ENCODE data around the genes CAMK2B and DDX56.

- PRO-cap: no peak
Measured at GRCh38 chr7:43625266-43625866, 42.5 kb downstream of the STK17A start.

GRCh38 chr7:43650361-43651000 lies 67.6 kb downstream of the STK17A start:
- PRO-cap: no peak

GRCh38 chr7:43692499-43693085 lies 36.7 kb downstream of the COA1 start:
- PRO-cap: no peak

GRCh38 chr7:43693899-43694792 lies 35.2 kb downstream of the COA1 start:
- PRO-cap: no peak

DNA sequence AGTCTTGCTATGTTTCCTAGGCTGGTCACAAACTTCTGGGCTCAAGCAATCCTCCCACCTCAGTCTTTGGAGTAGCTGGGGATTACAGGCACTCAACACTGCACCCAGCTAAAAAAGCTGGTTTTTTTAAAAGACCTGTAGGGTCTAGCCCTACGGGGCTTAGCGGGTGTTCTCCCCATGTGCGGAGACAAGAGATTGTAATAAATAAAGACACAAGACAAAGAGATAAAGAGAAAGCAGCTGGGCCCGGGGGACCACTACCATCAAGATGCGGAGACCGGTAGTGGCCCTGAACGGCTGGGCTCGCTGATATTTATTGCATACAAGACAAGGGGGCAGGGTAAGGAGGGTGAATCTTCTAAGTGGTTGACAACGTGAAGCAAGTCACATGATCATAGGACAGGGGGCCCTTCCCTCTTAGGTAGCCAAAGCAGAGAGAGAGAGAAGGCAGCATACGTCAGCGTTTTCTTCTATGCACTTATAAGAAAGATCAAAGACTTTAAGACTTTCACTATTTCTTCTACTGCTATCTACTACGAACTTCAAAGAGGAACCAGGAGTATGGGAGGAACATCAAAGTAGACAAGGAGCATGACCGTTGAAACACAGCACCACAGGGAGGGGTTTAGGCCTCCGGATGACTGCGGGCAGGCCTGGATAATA lies 5.3 kb upstream of the COA1 start:
- PRO-cap: no peak

DNA sequence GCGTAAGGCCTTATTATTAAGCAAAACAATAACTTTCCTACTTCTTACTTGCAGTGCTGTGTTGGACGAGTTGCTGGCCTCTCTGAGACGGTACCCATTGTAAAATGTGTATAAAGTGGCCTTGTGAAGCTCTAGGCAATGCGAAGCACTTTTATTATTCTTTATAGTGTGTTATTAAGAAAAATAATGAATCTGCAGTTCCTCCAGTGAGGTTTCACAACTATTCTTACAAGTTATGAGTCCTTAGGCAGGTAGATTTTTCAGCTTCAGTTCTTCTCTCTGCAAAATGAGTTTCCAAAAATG lies 519 bp upstream of the URGCP start:
- PRO-cap: no peak

- PRO-cap: bidirectional peak, plus-strand start at chr7:44019381, minus-strand start at chr7:44019149
Measured at GRCh38 chr7:44018674-44019631, 21.3 kb downstream of the SPDYE1 start.

- PRO-cap: no peak
Measured at GRCh38 chr7:44050657-44051243, 6.2 kb downstream of the DBNL start.

DNA sequence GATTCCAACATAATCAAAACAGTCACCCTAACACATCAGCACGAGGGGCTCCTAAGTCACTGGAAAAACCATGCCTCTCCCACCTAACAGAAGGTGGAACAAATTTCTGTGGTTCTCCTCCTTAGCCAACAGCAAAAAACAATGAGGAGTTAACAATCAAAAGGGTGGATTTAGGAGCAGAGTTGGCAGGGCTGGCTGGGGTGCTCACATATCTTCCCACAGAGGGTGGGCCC lies 5.5 kb downstream of the POLM start:
- PRO-cap: no peak

DNA sequence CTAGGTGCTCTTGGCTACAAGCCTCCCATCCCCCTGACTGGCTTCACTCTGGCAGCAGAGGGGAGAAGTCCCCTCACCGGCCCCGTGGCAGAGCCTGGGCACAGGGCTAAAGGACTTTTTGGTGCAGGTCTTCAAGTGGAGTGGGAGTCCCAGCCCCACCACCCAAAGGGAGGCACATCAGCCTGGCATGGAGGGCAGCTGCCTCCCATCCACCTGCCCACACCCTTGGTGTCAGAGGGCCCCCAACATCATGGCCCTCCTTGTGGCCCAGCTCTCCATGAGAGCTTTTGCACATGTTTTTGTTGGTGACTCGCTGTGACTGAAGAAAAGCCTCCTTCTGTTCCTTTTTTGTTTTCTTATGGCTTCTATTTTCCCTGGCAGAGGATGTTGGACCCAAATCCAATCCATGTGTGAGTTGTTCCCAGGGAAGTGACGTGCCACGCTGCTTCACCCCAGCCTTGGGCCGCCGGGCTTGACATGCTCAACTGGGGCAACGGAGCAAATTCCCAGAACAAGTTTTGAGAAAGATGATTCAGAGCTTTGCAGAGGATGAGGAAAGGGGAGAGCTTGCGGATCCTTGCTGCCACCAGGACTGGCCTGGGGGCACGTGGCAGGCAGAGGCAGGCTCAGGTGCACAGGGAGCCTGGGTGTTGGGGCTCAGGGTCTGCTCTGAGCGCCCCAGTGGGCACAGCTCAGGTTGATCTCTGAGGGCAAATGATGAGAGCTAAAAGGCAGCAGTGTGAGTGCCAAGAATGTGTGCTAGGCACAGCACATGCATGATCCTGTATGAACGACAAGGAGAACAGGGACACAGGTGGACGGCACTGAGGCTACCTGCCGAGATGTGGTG lies 1.9 kb upstream of the AEBP1 start:
- PRO-cap: bidirectional peak, plus-strand start at position 545 of the sequence, minus-strand start at position 321 of the sequence

- PRO-cap: no peak
Measured at GRCh38 chr7:44143838-44144433, 2.8 kb upstream of the MYL7 start.

DNA sequence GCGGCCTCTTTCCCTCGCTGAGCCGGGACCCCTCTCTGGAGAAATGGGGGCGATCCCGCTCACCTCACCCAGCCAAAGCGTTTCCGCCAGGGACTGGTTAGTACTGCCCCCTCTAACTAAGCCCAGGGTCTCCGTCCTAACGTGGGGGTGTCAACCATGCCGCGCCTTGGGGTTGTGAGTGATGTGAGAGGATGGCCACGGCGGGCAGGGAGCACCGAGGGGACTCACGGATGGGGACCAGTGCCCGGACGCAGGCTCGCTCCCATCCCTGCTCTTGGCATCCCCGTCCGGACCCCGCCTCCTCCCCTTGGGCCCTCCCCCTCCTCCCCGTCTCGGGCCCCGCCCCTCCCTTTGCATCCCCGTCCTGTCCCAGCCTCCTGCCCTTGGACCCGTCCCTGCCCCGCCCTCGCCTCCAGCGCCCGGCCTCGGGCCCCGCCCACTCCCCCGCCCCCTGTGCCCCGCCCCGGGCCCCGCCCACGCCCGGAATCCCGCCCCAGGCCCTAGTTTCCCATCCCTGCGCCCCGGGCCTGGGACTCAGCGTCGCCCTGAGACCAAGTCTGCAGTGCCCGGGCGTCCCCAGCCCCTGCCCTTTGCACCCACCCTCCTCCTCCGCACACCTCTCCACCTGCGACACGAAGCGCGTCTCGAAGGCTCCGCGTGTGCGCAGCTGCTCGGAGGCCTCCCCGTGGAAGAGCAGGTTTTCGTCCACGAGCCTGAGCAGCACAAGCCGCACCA lies 4.9 kb upstream of the MYL7 start:
- PRO-cap: unidirectional peak, minus-strand start at position 296 of the sequence

DNA sequence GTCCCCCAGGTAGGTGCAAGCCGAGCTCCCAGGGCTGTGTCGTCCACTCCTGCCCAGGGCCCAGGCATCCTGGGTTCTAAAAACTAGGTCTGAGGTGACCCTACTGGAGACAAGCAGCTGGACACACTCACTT lies 34.2 kb downstream of the CAMK2B start:
- PRO-cap: unidirectional peak, minus-strand start at position 78 of the sequence

- PRO-cap: no peak
Measured at GRCh38 chr7:44291510-44291893, 33.9 kb downstream of the CAMK2B start.

DNA sequence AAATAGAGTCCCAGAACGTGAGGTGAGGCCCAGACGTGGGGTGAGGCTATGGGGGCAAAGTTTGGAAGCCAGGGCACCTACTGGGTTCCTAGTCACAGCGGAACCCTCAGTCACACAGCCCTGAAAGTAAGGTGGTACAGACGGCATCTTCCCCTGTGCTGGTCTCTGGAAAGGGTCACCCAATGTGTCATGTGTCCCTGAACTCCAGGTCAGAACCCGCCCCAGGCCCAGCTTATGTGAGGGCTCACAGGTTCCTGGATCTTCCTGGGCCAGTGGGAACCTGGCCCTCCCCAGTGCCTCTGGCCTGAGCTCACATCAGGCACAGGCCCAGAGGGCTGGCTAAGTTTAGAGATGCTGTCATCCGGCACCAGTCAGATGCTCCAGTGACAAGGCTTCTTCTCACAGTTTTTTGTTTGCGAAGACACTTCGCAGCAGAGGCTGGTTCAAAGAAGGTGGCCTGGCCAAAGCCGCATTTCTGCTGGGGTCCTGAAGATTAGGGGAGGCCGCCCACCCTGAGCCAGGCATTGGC lies 11.8 kb downstream of the CAMK2B start:
- PRO-cap: no peak

- PRO-cap: no peak
Measured at GRCh38 chr7:44325229-44326328, at the start of gene CAMK2B. Gene CAMK2B, minus strand, starts transcription at chr7:44325594.

DNA sequence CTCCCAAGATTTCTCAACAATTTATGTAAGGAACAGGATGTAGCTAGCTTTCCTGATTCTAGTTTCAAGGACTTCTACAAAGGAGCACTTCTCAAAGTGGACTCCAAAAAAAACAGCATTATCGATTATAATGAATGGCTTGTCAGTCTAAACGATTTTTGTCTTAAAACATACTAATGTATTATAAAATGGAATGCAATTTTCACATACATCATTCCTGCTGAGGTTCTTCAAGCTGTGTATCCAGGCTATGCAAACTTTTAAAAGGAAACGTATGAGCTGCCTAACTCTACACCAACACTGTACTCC lies 3.5 kb downstream of the NUDCD3 start:
- PRO-cap: no peak

DNA sequence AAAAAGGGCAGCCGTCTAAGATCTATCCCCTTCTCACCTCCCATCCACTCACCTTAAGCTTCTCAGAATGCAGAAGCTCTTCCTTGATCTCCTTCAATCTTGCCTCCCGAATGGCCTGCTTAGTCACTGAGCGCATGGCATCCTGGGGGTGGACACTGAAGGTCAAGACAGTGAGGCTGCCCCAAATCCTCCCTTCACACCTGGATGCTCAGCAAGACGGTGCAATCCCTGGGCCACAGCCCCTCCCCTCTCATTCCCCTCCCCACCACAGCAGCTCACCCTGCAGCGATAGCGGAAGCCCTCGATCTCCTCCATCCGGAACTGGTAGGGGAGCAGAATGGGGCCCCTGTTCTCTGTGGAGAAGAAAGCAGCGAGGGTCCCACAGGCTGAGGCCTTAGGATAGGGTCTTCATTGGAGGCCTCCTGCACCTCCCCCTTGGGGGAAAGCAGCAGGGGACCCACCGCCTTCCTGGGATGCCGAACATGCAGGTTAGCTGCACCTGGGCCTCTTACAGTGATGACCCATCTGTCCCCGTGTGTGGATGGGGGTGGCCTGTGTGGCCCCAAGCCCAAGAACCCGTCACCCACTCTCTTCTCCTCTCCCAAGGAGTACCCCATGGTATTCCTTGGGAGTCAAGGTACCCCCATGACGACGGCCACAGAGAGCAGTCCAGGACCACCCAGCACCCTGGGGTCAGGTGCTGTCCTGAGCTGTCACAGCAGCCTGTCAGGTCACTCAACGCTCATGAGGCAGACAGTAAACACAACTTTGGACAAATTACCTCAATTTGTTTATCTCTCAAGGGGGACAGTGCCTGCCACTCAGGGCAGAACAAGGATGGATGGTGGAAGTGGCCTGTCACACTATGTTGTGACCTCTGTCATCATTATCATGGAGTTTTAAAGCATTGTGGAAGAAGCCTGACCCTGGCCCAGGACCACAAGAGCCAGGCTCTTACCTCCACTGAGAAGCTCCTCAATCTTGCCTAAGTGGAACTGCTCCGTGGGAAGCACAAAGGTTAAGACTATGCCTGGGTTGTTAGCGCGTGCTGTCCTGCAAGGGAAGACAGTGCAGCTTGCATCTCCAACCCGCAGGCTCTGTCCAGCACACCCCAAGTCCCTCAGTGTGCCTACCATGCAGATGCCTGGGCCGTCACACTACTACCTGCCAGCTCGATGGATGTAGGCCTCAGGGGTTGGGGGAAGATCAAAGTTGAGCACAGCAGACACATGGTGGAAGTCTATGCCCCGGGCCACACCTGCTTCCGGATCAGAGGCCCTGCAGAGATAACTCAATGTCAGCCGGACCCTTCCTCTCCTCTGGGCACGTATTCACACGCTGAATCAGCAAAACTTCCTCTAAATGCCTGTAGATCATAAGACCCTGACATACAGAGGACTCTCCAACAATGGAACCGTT lies 4.3 kb downstream of the DDX56 start:
- PRO-cap: no peak

DNA sequence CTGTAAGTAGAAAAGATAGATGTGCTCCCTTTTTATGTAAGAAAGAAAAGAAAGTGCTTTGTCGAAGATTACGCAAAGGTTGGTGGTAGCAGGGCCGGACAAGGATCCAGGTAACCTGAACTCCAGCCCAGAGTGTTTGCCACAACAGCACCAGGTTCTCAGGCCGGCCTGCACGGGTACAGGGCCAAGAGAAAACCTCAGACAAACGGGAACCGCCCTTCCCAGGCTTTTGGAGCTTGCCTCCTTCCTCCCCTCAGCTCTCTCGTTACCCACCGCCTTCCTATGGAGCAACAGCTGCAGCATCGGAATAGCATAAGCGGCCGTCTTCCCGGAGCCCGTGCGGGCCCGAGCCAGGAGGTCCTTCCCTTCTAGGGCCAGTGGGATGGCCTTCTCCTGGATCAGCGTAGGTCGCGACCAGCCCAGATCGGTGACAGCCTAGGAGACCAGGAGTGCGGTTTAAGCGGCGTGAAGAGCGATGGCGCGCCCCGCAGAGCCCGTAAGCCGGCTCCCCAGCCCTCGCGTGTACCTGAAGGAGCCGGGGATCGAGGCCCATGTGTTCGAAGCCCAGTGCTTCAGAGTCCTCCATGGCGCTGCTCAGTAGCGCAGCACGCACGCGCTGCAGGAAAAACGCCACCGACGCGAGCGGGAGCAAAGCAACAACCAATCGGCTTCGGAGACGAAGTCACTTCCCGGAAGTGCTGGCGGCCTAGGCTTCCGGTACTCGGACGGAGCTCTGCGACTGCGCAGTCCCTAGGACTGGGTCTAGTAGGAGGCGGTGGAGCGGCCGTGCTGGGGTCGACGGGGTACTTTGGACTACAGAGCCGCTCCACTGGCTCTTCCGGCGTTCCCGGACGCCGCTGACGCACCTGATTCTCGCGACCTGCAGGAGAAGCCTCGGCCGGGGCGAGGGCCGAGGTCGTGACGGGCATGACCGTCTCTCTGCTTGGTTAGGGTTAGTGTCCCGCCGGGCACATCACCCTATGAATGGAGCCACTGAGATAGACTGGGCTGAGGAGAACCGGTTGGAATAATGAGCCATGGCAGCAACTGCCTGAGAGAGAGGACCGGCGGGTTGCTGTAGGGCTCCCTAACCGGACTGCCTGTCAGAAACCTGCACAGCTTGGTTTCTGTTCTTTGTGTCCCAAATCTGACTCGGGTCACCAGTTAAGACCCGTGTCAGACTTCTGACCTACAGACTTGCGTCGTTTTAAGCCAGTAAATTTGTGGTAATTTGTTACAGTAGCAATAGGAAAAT lies at the start of gene DDX56:
DDX56 (minus strand) TSS at position 599 of the 1,255 bp plus-strand sequence.
- PRO-cap: bidirectional peak, plus-strand start at position 768 of the sequence, minus-strand start at position 596 of the sequence

DNA sequence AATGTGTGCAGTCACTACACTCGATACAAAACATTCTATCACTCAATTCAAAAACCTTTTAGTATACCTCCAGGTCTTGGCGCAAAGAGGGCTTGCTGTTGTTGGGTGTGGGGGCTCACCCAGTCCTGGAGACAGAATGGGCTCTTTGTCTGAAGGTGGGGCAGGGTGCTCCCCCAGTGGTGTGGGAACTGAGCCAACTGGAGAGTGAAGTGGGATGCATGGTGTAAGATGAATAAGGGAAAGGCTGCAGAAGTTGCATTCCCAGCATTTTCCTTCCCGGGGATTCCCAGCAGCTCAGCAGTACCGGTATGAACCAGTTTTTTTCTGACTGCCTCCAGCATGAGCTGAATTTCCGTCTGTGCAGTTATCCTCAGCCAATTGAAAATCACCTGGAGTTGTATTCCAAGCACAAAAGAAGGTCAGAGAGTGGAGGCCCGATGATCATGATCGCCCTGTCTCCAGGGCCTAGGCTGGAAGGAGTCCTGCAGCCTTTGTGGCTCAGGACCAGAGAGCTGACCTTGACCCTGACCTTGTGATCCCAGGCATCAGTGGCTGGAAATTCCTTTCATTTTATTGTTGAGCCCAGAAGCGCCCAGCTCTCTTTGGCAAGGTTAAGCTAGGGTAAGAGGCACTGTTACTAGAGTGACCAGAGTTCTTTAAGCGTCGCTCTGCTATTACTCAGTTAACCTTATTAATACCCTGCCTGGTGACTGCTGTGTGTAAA lies 33.3 kb downstream of the OGDH start:
- PRO-cap: no peak

Measured in tibial artery (tissue), 1 donor.